ENCODE measurements around the gene RFC2.

- PRO-cap = no peak
- RAMPAGE, long total RNA, 3 experiments = no peak in any of the 3 experiments
Measured at GRCh38 chr7:73702097-73703244, 17.0 kb downstream of the STX1A start.

DNA sequence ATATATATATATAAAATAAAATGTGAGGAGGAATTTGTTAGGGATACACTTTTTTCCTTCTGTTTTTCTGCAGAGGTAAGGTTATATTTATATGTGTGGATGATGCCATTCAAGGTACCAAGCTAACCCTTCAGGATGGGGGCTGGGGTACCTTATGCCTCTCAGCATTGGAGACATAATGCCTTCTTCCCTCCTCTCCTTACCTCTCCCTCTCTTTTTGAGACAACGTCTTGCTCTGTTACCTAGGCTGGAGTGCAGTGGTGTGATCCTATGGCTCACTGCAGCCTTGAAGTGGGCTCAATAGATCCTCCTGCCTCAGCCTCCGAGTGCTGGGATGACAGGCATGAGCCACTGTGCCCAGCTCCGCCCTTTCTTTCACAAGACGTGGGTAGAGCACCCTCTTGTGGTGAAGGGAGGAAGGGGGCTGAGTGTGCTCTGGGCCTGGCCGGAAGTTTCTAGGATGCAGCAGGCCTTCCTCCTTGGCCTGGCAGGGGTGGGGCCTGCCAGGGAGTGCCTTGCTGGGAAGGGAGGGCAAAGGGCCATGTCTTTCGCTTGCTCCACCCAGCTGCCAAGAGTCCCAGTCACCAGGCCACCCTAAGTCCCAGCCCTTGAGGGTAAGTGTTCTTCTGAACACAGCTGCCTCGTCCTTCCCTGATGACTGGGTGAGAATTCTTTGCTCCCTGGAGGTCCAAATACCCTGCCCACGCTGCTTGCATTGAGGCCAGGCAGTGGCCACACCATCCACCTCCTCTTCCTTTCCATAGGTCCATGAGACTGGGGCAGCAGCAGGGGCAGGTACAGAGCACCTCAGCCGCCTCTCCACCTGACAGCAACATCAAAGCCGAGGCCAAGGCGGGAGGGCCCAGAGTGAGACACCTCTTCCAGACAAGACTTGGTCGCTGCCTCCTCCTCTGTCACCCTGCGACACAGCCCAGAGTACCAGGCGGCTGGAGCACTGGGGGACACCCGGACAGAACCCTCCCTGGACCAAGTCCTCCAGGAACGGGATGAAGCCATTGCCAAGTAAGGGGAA is 3.8 kb downstream of the ABHD11 start:
- PRO-cap = no peak
- RAMPAGE, long total RNA, 3 experiments = no peak in any of the 3 experiments

- PRO-cap = no peak
- RAMPAGE, long total RNA, 3 experiments = no peak in any of the 3 experiments
Measured at GRCh38 chr7:73743243-73743948, 4.8 kb upstream of the ABHD11 start.

DNA sequence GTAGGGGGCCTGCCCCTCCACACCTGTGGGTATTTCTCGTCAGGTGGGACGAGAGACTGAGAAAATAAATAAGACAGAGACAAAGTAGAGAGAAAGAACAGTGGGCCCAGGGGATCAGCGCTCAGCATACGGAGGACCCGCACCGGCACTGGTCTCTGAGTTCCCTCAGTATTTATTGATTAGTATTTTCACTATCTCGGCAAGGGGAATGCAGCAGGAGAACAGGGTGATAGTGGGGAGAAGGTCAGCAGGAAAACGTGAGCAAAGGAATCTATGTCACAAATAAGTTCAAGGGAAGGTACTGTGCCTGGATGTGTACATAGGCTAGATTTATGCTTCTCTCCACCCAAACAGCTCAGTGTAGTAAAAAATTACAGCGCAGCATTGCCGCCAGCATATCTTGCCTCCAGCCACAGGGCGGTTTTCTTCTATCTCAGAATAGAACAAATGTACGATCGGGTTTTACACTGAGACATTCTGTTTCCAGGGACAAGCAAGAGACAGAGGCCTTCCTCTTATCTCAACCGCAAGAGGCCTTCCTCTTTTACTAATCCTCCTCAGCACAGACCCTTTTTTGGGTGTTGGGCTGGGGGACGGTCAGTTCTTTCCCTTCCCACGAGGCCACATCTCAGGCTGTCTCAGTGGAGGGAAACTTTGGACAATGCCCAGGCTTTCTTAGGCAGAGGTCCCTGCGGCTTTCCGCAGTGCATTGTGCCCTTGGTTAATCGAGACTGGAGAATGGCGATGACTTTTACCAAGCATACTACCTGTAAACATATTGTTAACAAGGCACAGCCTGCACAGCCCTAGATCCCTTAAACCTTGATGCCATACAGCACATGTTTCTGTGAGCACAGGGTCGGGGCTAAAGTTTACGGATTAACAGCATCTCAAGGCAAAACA is 11.3 kb upstream of the ABHD11 start:
- PRO-cap = no peak
- RAMPAGE, long total RNA, 3 experiments = no peak in any of the 3 experiments

GRCh38 chr7:73768302-73769493 is 1.4 kb downstream of the CLDN3 start:
- PRO-cap = no peak
- RAMPAGE, long total RNA, 3 experiments = no peak in any of the 3 experiments

DNA sequence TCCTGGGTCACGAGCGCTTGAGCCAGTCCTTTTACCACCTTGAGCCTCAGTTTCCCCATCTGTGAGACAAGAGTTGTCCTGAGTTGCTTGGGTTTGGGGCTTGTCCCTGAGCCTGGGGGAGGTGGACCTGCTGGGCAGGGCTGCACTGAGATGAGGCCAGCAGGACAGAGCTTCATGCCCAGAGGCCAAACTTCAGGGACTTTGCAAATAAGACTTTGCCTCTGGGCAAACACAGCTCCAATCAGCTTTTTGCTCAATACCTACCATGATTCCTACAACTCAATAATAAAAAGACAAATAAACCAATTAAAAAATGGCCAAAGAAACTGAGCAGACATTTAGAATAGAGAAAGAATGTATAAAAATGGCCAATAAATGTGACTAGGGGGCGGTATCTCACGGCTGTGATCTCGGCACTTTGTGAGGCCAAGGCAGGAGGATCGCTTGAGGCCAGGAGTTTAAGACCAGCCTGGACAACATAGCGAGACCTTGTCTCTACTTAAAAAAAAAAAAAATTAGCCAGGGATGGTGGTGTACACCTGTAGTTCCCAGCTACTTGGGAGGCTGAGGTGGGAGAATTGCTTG is 4.3 kb upstream of the CLDN3 start:
- PRO-cap = no peak
- RAMPAGE, long total RNA, 3 experiments = no peak in any of the 3 experiments

DNA sequence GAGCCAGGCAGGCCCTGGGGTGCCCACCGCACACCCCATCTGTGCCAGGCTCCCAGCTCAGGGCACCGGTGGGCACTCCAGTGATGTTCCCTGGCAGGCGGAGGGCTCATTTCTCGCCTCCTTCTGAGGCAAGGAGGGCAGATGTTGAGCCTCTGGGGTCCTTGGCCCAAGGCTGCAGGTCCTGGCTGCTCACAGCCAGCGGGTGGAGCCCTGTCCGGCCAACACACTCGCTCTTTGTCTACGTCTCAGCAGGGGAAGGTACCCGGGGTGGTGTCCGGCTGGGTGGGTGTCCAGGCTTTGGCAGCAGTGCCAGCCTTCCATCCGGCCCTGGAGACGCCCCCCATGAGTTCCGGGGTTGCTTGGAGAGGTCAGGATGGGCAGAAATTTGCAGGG is 42.4 kb upstream of the ELN start:
- PRO-cap = unidirectional peak, plus-strand start at position 237 of the sequence
- RAMPAGE, long total RNA, 3 experiments = no peak in any of the 3 experiments

- PRO-cap = no peak
- RAMPAGE, long total RNA, 3 experiments = no peak in any of the 3 experiments
Measured at GRCh38 chr7:74012915-74013370, 15.0 kb upstream of the ELN start.

DNA sequence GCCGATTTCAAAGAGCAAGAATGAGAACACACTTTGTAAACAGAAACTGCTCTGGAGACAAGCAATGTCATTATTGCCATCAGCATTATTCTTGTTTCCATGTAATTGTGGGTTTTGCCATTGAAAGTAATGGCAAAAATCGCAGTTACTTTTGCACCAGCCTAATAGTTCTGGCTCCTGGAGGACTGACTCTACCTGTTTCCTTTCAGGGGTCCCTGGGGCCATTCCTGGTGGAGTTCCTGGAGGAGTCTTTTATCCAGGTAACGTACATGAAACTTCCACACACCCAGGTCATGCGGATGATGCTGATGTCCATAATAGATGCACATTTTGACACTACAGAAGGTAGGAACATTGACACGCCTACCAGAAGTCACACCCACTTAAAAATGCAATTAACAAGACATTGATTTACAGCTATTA is 7.2 kb downstream of the ELN start:
- PRO-cap = no peak
- RAMPAGE, long total RNA, 3 experiments = no peak in any of the 3 experiments

GRCh38 chr7:74052399-74053025 is 24.5 kb downstream of the ELN start:
- PRO-cap = no peak
- RAMPAGE, long total RNA, 3 experiments = start-site peak on the plus strand in 2 of 3 experiments, at chr7:74052217-74052809 at its widest, 8 to 11 reads per replicate

- PRO-cap = bidirectional peak, plus-strand start at chr7:74093225, minus-strand start at chr7:74093051
- RAMPAGE, long total RNA, 3 experiments = start-site peak on the plus strand in 1 of 3 experiments, at chr7:74093231-74093248 at its widest, 27 reads per replicate
Measured at GRCh38 chr7:74092657-74093493, 9.3 kb downstream of the LIMK1 start.

- PRO-cap = no peak
- RAMPAGE, long total RNA, 3 experiments = no peak in any of the 3 experiments
Measured at GRCh38 chr7:74139303-74139528, 34.9 kb upstream of the EIF4H start.

DNA sequence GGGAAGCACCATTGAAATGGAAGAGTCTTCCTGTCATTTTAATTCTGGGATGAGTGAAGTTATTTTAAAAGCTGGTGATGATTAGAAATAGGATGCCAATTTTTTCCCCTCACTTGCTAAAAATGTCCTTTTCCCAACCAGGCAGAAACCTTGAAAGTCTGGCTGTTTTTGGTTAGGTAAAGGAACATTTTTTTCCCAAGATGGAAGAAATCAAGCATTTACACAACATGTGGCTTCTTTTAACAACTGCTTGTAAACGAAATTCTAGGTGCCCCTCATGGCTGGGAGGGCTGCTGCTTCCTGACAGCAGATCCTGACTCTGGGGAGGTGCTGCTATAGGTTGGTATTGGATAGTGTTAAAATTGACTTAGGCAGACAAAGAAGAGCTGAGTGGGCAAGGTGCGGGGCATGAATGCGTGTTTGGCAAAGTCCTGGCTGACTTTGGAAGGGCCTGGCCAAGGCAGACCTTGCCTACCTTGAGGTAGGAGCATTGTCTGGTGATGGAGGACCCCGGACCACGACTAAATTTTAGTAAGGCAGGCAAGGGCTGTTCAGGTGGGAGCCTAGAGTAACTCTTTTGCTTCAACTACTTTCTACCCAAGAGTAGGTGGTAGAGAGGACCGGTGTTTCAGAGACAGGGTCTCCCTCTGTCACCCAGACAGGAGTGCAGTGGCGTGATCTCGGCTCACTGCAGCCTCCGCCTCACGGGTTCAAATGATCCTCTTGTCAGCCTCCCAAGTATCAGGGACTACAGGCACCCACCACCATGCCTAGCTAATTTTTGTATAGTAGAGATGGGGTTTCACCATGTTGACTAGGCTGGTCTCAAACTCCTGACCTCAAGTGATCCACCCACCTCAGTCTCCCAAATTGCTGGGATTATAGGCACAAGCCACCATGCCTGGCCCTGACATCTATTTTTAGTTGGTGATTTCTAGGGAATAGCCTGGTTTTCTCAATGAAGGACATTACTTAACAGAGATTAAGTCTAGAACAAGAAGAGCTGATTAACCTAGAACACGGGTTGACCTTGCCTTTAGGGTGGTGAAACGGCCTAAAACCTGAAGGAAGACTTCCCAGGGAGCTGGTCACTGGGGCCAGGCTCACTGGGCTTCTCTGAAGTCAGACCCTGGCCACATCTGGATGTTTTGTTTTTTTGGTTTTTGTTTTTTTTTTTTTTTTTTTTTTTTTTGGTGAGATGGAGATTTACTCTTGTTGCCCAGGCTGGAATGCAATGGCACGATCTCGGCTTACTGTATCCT is 12.2 kb upstream of the LAT2 start:
- PRO-cap = no peak
- RAMPAGE, long total RNA, 3 experiments = no peak in any of the 3 experiments

GRCh38 chr7:74253967-74255137 is at the start of gene RFC2:
Gene RFC2 (minus strand): TSS chr7:74254399.
- PRO-cap = bidirectional peak, plus-strand start at chr7:74254505, minus-strand start at chr7:74254399; unidirectional peak, plus-strand start at chr7:74254826
- RAMPAGE, long total RNA, 3 experiments = start-site peak on the minus strand in 3 of 3 experiments, at chr7:74254385-74254405 at its widest, 55 to 91 reads per replicate

- PRO-cap = no peak
- RAMPAGE, long total RNA, 3 experiments = no peak in any of the 3 experiments
Measured at GRCh38 chr7:74306534-74307539, 17.6 kb downstream of the CLIP2 start.

- PRO-cap = no peak
- RAMPAGE, long total RNA, 3 experiments = no peak in any of the 3 experiments
Measured at GRCh38 chr7:74374072-74374419, 79.7 kb upstream of the GTF2IRD1 start.

GRCh38 chr7:74466034-74467043 is 12.6 kb downstream of the GTF2IRD1 start:
- PRO-cap = no peak
- RAMPAGE, long total RNA, 3 experiments = no peak in any of the 3 experiments

- PRO-cap = bidirectional peak, plus-strand start at chr7:74482883, minus-strand start at chr7:74482726
- RAMPAGE, long total RNA, 3 experiments = no peak in any of the 3 experiments
Measured at GRCh38 chr7:74482674-74483033, 28.9 kb downstream of the GTF2IRD1 start.

GRCh38 chr7:74503100-74503603 is 49.4 kb downstream of the GTF2IRD1 start:
- PRO-cap = no peak
- RAMPAGE, long total RNA, 3 experiments = no peak in any of the 3 experiments

- PRO-cap = unidirectional peak, minus-strand start at chr7:74581504
- RAMPAGE, long total RNA, 3 experiments = no peak in any of the 3 experiments
Measured at GRCh38 chr7:74581292-74581952, 76.1 kb upstream of the GTF2I start.

Measured in subcutaneous adipose tissue (tissue), 3 donors.